Endometrial microvascular endothelial cells (primary cell): ENCODE measurements around the genes DHTKD1, NUDT5, CAMK1D and CCDC3.

DNA sequence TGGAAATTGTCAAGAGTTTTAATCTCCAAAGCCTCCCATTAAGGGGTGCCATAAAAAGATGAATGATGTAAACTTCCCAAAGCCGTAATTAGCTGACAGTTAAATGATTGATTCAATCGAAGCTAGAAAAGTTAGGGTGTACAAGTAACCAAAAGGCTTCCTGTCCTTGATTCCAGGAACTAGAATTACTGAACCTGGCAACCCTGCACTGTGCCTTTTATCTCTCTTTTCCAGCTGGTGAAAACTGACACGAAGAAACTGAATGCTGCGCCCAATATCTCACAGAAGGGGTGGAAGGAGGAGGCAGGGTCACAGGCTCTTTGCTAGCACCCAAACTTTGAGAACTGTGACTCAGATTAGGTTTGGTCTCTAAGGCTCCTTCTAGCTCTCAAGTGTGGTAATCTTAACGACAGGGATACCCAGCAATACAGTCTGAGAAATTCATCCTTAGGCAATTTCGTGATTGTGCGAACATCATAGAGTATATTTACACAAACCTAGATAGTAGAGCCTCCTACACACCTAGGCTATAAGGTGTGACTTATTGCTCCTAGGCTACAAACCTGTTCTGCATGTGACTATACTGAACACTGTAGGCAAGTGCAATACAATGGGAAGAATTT is 1.0 kb upstream of the USP6NL start:
- RAMPAGE, long total RNA: no peak

DNA sequence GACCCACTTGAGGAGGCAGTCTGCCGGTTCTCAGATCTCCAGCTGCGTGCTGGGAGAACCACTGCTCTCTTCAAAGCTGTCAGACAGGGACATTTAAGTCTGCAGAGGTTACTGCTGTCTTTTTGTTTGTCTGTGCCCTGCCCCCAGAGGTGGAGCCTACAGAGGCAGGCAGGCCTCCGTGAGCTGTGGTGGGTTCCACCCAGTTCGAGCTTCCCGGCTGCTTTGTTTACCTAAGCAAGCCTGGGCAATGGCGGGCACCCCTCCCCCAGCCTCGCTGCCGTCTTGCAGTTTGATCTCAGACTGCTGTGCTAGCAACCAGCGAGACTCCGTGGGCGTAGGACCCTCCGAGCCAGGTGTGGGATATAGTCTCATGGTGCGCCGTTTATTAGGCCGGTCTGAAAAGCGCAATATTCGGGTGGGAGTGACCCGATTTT is 5.4 kb upstream of the ECHDC3 start:
- RAMPAGE, long total RNA: no peak

GRCh38 chr10:11813946-11814650 is 9.1 kb upstream of the PROSER2 start:
- RAMPAGE, long total RNA: no peak

- RAMPAGE, long total RNA: no peak
These were observed 52.1 kb downstream of the PROSER2 start for GRCh38 chr10:11875219-11875728.

DNA sequence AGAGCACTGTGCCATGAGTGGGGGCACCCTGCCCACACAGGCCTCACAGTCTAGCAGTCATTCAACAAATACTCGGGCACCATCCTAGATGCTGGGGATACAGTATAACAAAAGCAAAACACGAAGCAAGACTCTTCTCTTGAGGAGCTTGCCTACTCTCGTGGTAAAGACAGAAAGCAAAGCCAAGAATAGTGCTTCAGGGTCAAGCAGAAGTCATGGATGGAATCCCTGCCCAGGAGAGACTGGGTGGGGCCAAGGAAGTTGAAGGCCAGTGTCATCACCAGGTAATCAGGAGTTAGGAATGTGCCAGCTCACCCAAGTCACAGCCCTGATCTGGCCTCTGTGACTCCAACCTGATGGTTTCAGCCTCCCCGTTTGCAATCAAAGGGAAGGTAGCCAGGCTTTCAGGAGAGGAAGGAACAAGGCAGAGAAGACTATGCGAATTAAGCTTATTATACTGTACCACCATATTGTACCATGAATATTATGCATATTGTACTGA is 58.9 kb downstream of the PROSER2 start:
- RAMPAGE, long total RNA: no peak

DNA sequence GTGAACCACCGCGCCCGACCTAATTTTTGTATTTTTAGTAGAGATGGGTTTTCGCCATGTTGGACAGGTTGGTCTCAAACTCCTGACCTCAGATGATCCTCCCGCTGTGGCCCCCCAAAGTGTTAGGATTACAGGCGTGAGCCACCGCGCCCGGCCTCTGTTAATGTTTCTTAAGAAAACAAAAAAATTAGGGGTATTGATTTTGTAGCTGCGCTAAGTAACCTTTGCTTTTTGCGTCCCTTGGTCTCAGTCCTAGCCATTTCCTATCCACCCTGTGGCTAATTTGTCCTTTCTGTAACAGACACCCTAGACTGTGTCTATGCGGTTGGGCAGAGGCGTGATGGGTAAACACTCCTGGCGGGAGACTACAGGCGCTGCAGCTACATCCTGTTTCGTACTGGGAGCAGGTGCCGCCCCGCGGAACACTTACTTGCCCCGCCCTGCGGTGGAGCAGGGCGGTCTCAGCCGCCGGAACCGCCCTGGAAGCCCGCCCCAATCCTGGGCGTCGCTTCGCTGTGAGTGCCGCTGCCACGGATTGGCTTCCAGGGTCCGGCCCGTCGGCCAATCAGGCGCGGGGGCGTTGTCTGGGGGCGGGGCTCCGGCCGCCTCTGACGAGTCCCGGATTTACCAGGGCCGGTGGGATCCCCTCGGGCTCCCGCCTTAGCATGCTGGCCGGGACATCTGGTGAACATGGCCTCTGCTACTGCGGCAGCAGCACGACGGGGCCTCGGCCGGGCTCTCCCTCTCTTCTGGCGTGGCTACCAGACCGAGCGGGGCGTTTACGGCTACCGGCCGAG is at the start of gene DHTKD1:
TSS of gene DHTKD1 (plus strand) at position 611 of the 797 bp plus-strand sequence.
- RAMPAGE, long total RNA: no peak

- RAMPAGE, long total RNA: start-site peak on the minus strand at chr10:12195827-12195893, 674 and 518 reads in 2 replicates
These were observed at the start of gene NUDT5 for GRCh38 chr10:12195360-12196030. Gene NUDT5 (minus strand): TSS chr10:12195891.

GRCh38 chr10:12241522-12242384 is 45.8 kb downstream of the CDC123 start:
- RAMPAGE, long total RNA: no peak

- RAMPAGE, long total RNA: no peak
These were observed at the start of gene CAMK1D for GRCh38 chr10:12349285-12350131. Gene CAMK1D (plus strand): TSS chr10:12349547.

- RAMPAGE, long total RNA: no peak
These were observed 82.5 kb downstream of the CAMK1D start for GRCh38 chr10:12431729-12432344.

- RAMPAGE, long total RNA: no peak
These were observed 207.0 kb downstream of the CAMK1D start for GRCh38 chr10:12556258-12556834.

DNA sequence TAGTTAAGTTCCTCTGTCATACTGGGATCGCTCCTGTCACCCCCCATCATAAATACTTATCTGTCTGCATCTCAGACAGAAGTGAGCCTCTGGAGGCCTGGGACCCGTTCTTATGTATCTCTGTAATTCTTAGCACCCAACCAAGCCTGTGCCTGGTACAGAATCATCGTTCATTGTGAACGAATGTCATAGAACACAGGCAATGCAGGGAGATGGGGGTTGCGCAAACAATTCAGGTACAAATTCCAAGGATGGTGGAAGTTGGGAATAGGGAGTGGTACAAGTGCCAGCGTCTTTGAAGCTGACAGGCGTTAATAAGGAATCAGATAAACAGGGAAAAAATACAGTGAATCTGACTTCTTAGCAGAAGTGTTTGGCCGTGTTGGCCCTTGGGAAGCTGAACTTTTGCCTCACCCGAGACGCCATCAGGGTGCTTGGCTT is 254.7 kb downstream of the CAMK1D start:
- RAMPAGE, long total RNA: no peak

DNA sequence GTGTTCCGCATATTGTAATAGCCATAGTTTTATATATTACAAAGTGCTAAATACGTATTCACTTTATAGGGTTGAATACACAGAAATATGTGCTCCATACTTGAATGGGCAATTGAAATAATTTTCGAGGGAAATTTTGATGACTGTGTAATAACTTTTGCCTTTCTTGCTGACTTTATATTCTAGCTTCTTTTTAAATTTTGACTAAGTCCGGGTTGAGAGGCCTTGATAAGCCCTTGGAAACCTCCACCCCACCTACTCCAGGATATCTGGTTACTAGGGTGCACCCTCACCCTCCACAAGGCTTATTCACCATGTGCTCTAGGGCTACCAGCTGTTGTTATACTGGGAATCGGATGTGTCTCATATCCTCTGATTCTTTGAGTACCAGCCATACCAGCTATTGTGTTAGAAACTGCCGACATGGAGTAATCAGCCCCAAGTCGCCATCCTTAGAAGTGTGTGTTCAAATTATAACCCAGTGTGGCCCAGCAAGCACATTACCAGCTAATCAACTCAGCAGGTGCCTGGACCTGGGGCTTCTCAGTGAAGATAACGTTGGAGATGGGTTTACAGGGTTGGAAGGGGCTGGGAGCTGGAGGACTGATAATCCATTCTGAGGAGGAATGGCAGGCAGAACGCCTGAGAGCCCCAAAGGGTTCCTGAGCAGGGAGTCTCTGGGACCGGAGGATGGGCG is 265.3 kb downstream of the CAMK1D start:
- RAMPAGE, long total RNA: no peak

DNA sequence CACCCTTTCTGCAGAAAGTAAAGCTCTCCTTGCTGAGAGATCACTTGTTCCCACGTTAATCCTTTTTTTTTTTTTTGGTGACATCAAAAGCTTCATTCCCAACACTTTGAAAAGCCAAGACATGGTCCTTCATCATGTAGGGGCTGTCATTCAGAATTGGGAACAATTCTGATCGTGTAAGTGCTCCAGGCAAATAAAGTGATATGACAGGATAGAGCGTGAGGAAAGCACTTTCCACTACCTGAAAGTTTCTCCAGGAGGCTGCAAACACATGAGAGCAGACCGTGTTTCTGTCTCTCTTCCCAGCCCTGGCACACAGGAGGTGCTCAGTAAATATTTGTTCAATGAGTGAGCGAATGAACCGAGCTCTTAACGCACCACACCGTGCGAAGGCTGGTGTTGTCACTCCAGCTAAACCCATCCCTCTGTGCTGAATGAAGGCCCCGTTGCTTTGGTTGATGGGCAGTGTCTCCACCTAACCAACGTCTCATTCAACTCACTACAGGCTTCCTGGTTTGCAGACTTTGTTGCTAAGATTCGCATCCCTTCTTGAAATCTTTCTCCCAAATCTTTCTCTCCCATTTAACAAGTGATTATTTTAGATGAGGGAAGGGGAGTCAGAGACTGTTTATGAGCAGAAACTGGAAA is 282.4 kb downstream of the CAMK1D start:
- RAMPAGE, long total RNA: no peak

GRCh38 chr10:12635075-12635597 is 285.8 kb downstream of the CAMK1D start:
- RAMPAGE, long total RNA: no peak

DNA sequence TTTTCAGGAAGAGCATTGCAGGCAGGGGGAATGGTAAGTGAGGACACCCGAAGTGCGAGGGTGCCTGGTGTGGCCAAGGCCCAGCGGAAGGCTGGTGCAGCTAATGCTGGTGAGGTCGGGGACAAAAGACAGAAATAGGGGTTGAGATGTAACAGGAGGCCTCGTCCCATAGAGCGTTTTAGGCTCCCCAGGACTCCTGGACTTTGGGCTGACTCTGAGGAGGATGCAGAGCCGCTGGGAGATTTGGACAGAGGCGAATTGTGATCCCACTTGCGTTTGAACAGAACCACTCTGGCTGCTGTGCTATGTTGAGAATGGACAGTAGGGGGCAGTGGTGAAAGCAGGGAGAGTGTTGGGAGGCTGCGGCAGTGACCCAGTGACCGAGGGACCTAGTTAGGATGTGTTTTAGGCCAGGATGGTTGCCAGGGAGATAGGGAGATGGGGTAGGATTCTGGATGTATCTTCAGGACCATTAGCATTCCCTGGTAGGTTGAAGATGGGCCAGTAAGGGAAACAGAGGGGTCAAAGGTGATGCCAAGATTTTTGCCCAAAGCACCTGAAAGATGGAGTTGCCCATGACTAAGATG is 271.7 kb downstream of the CCDC3 start:
- RAMPAGE, long total RNA: no peak

- RAMPAGE, long total RNA: no peak
These were observed 233.1 kb downstream of the CCDC3 start for GRCh38 chr10:12768103-12769120.

DNA sequence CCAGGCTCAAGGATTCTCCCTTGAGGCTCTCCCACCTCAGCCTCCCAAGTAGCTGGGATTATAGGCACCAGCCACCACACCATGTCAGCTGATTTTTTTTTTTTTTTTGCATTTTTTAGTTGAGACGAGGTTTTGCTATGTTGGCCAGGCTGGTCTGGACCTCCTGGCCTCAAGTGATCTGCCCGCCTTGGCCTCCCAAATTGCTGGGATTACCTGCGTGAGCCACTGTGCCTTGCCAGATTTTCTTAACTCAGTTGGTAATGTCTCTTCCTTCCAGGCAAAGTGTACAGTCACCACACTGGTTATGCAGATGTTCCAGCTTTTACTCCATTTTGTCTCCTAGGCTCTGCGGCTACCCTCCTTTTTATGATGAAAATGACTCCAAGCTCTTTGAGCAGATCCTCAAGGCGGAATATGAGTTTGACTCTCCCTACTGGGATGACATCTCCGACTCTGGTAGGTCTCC is 187.6 kb downstream of the CCDC3 start:
- RAMPAGE, long total RNA: no peak

- RAMPAGE, long total RNA: no peak
These were observed 171.3 kb downstream of the CCDC3 start for GRCh38 chr10:12830053-12830849.

DNA sequence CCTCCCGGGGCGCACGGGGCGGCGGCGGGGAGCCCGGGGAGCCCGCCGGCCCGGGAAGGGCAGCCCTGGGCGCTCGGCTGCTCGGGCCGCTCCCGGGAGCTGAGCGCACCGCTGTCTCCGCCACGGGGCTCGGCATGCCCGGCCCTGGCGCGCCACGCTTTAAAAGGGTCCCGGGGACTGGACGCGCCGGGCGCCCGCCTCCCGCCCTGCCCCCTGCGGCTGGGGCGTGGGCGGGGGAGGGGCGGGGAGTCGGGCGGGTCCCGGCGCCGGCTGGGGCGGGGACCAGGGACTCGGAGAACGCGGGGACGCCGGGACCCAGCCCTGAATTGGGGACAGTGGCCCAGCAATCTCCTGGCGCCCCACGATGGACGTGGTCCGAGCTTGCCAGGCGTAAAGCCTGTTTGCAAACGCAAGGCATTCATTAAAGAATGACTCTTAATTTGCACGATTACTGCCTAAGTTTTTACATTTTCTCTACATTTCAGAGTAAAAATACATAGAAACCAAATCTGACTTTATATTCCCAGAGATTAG is at the start of gene CCDC3:
TSS of gene CCDC3 (minus strand) at position 136 of the 534 bp plus-strand sequence.
- RAMPAGE, long total RNA: no peak